AG08470 (cell line): Measurements from ENCODE around the genes ASCL4 and TMEM119.

- RRBS: no CpG with 5 or more reads among the region's 12 CpGs
Observed at GRCh38 chr12:107774314-107774946, at the start of gene ASCL4. TSS of gene ASCL4 (plus strand) at chr12:107774704.

DNA sequence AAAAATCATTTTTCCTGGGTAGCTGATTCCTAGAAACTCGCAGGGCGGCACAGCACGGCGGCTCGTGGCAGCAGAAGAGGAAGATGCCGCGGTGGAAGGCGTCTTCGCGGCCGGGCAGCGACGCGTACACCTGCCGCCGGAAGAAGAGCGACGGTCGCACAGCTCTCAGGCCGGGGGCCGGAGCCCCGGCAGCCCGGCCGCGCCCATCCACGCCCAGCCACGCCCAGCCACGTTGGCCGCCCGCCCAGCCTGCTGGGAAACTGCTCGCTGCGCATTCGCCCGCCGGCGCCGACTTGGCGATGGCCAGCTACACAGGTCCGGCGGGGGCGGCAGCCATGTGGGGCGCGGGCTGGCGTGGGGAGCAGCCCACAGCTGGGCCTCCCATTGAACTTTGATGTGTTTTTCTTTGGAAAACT, 129.1 kb downstream of the ASCL4 start:
- RRBS: 2% methylated on average over 9 of the region's 44 CpGs

DNA sequence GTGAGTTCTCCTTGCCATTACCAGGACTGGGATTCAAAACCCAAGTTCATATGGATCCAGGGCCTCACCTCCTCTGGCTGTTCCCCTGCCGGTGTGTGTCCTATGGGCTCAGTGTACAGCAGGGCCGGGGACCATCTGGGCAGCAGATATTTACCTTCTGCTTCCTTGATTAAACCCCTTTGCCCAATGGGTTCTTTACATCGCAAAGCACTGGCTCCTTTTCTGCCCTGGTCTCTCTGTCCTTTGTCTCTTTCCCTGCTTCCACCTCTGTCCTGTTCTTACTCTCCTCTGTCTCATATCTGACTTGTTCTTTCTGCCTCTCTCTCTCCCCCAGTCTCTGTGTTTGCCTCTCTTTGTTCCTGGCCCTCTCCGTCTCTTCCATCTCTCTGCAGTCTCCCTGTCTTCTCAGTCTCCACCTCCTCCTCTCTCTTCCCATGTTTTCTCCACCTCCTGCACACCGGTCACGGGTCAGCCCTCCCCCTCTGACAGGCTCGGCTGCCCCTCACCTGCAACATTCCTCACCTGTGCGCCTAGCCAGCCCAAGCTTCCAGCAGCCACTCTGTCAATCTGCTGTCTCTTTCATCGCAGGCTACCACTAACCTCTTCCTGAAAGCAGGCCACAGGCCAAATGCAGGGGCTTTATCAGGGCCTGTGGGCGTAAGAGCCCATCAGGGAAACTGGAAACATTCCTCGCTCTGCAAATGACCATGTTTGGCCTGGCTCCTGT, 34.7 kb downstream of the CMKLR1 start:
- RRBS: no CpG with 5 or more reads among the region's 11 CpGs

DNA sequence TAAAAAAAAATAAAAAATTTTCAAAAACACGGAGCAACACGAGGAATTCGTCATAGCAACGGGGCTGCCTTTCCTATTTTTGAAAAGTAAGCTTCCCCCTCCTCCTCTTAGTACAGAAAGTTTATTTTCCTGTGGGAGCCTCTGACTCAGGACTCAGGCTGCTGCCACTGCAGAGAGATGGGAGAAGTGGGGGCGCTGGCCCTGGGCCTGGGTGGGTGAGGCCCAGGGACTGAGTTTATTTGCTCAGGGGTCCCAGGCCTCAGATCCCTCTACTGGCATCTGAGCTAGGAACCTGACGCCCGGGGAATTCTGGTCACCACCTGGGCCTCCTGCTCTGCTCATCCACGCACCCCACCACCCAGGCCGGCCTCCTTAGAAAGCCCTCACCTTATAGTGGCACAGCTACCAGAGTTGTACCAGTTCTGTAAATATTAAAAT, 10.3 kb upstream of the CMKLR1 start:
- RRBS: no CpG with 5 or more reads among the region's 9 CpGs

DNA sequence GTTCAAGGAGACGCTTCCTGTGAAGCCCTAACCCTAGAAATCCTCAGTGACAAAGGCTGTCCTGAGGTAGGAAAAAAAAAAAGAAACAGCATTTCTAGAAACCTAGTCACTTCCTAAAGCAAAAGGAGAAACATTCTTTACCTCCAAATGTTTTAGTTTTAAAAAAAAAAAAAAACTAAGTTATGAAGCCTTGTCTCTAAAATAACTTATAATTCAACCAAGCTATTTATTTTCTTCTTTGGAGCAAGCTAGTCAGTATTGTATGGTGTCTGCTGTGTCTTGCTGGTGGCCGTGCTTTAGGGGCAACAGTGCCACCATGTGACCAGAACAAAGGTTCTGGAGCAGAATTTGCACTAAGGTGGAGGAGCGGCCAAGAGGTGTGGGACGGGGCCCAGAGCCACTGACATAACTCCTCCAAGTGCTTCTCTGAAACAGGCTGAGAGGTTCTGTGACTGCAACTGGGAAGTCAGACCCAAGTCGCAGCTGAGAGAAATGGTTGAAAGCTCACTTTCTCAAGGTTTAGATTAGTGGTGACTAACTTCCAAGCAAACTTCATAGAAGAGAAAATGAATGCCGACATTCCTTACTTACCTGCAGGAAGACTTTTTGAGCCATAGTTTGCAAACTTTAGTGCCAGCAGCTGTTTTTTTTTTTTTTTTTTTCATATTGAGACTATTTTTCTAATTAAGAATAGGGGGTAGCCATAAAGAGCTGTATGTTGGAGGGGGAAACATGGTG, 4.5 kb downstream of the FICD start:
- RRBS: no CpG with 5 or more reads among the region's 6 CpGs

DNA sequence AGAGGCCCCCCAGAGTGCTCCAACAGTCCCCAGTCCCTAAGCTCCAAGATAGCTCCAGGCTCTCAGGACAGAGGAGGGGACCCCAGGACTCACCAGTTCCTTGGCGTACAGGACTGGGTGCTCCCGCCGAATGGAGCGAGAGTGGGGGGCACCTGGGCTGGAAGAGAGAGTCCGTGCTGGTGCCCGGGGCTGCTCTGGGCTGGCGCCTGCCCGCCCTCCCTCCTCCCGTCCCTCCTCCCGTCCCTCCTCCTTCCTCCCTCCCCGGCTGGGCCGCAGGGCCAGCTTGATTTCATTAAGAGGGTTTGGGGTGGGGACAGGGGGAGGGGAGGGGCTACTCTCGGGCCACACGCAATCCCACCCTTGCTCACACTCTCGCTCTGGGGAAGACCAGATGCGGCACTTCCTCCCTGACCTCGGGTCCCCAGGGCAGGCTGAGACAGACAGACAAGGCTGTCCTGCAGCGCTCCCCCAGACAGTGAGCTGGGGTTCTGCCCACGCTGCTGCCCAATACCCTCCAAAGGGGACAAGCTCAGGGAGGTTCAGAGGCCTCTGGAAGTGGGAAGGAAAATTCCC, at the start of gene TMEM119:
TMEM119 (minus strand) TSS at position 208 of the 573 bp plus-strand sequence.
- RRBS: 14% methylated on average over 5 of the region's 19 CpGs

DNA sequence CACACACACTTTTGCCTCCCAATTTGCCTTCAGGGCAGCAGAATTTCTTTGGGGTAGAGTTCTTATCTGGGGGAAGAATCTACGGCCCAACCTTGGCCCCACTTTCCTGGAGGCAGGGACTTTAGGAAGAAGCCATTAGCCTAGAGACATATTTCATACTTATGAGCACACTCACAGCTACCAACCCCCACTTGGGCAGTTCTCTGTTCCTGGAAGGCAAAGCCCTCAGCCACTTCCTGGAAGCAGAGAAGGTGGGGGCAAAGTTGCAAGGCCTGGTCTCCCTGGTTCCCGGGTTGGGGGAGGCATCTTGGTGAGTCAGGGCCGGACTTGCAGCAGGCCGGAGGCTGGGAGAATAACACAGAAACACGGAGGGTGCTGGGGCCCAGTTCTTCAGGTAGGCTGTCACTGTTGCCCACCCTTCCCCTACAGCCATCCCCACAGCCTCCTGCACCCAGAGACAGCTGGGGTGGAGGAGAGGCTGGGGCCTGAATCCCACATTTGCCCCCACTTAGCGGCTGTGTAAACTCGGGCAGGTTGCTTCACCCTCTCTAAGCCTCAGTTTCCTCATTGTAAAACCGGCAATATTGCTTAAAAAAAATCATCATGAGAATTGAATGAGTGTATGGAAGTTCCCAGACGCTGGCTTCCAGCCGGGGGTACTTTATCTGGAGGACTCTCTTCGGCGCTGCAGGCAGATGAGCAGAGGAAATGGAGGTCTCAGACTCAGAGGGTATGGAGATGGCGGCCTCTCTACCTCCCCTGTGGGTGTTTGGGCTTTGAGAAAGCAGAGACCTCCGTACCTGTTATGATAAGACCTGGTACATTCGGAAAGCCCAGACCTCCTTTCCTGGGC, 5.1 kb downstream of the SELPLG start:
- RRBS: 33% methylated on average over 1 of the region's 15 CpGs

GRCh38 chr12:108685300-108686318, 45.7 kb downstream of the CORO1C start:
- RRBS: no CpG with 5 or more reads among the region's 4 CpGs

GRCh38 chr12:108699768-108700825, 31.2 kb downstream of the CORO1C start:
- RRBS: no CpG with 5 or more reads among the region's 7 CpGs

- RRBS: 79% methylated on average over 3 of the region's 19 CpGs
Observed at GRCh38 chr12:108792353-108793032, 61.2 kb upstream of the CORO1C start.

GRCh38 chr12:108806951-108807370, 50.4 kb downstream of the SSH1 start:
- RRBS: no CpG with 5 or more reads among the region's 7 CpGs

DNA sequence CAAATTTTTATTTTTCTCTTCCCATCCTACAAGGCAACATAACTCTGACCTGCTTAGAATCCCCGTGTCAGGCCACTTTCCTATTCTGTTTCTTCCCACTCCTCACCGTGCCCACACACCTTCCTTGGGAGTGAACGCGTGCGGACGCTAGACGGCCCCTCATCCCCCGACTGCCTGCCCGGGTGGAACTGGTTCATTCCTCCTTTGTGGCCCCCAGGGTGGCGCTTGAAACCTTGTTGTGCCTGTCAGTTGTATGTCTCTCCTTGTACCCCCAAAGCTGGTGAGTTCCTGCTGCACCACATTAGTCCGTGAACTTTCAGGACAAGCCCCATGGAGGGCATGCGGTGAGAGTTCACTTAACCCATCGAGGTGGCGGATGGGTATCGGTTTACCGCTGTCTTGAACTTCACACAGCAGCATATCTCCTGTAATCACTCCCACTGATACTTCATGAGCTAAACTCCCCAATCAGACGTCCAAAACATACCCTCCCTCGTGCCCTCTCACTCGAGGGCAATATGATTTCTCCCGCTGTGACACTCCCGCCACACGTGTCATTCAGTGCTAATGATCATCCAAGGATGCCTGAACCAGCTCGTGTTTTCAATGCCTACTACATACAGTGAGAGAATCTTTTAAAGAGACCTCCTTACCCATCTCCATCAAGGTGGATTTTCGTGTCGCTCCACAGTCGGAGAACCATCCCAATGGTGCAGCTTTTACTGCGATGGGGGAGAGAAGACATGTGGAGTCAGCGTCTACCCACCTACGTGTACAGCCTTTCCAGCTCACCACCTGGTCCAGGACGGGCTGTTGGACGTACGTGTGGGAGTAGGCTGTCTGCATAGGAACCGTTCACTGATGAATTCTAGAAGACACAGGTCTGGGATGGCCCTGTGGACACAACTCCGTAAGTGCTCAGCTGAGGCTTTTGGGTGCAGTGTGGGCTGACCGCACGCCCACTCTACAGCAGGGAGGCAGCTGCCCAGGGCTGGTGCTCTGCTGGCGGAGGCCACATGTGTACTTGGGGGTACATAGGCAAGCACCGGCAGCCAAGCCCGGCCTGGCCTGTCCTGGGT, 46.4 kb downstream of the SSH1 start:
- RRBS: no CpG with 5 or more reads among the region's 39 CpGs

GRCh38 chr12:108966341-108966567, 54.6 kb downstream of the SVOP start:
- RRBS: no CpG with 5 or more reads among the region's 6 CpGs

DNA sequence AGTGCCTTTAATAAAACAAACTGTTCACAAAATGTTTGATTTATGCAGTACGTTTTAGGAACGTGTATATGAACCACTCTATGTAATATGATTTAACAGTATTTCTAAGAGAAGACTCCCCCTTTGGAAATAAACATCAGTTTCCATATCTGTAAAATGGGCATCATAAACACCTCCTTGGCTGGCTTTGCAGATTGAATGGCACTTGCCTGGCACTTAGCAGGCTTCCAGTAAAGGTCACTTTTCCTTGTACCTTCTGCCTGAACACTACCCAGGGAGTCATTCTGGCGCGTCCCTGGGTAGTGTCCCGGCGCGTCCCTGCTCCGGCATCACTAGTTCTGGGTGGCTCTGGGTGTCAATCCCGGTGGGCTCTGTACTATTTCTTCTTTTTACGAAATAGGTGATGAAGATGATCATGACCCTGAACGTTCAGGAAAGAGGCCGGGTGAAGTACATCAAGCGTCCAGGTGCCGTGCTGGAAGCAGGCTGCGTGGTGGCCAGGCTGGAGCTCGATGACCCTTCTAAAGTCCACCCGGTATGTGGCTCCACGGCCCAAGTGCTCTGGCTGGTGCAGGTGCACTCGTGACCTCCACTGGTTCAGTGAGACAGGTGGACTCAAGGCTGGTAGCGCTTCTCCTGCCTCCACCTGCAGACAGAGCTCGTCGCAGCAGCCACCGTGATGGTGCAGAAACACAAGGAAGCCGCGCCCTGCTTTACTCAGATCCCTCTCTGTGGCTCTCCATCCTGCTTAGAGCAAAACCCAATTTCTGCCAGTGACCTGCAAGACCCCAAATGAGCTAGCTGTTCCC, 85.0 kb downstream of the ACACB start:
- RRBS: 87% methylated on average over 8 of the region's 25 CpGs

DNA sequence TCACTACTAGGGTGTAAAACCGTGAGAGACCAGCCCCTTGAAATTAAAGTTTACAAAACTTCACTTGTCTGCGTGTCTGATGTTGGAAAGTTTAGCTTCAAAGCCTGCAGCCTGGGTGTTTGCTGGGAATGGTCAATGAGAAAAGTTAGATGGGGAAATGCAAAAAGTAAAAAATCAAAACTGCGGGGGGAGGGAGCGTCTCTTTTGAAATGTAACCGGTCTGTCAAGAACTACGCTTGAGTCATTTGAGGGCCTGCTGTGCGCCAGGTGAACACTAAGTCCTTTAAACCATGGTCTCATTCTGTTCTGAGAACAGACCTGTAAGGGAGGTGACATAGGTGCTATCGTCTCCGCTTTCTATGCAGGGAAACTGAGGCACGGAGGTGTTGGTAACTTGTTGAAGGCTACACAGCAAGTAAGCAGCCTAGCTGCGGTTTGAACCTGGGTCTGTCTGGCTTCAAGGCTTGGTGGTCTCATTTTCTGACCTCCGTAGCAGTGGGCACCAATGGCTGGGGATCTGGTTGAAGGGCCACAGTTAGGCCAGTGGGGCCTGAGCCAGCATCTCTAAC, 41.6 kb downstream of the KCTD10 start:
- RRBS: no CpG with 5 or more reads among the region's 12 CpGs

DNA sequence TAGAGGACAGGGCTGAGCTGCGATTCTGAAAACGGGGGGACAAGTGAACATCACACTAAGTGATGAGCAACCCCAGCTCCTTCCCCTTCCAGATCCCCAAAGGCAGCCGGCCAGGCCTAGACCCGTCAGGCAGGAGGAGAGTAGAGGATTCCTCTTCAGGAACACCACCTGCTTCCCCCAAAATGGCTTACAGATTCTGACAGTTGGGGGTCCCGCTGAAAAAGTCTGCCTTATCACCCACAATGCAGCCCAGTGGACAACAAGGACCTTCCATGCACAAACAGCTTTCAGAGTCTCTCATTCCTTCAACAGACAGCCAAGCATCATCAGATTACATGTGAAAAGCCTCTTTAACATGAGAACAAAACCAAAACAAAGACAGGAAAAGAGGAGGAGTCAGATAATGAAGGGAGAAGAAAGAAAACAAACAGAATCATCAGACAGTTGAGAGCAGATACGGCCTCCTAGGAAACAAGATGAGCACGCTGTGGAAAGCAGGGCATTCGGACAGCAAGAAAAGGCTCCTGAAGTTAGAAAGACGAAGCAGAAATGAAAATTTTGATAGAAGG, 18.4 kb downstream of the KCTD10 start:
- RRBS: no CpG with 5 or more reads among the region's 9 CpGs

GRCh38 chr12:109461024-109461472, 16.1 kb downstream of the KCTD10 start:
- RRBS: no CpG with 5 or more reads among the region's 5 CpGs

GRCh38 chr12:109534288-109534825, 38.9 kb downstream of the MMAB start:
- RRBS: 95% methylated on average over 2 of the region's 19 CpGs

DNA sequence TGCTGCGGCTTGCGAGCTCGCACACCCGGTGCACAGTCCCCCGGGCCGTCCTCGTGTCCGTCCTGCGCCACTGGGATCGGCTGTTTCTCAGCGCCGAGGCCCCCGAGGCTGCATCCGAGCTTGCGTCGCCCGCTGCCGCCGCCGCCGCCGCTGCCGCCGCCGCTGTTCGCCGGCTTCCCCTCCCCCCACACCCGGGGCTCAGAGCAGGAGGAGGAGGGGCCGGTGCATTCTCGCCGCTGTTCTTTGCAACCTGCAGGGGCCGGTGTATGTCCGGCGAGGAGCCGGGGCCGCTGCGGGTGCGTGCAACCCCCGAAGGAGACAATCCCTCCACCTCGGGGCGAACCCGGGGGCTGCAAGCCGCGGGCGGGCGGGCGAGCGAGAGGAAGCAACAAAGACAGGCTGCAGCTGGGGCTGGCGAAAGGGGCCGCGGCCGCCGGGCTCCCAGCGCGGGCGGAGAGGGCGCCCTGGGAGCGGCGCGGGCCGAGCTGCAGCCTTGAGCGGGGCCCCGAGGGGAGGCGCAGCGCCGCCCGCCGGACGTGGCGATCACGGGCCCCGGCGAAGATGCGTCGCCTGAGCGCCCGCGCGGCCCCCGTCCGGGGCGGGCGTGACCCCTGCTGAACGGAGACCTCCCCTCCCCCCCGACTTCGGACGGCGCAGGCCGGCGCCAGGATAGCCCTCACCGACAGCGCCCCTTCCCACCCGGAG, 595 bp downstream of the FAM222A start:
- RRBS: 2% methylated on average over 59 of the region's 93 CpGs

DNA sequence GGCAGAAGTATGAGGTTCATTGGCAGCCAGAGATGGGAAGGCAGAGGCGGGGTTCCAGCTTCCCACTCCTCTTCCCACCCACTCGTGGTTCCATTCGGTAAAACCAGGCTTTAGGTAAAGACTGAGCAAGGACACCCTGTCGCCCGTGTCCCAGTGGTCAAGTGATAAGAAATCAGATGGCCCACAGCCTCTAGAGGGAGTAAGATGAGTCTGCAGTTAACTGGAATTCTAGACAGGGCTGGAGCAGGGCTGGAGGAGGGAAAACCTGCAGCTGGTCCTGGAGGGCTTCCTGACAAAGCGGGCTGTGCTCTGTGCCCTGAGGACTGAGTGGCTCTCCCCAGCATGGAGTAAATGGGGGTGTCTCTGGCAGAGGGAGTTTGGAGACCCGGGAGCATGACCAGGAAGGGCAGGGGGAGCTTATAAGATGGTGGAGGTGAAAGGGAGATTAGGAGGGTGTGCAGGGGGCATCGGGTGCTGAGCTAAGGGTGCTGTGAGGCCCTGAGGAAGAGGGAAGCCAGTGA, 5.8 kb downstream of the FAM222A start:
- RRBS: no CpG with 5 or more reads among the region's 8 CpGs